ReNcell CX (cell line): Measurements from ENCODE around the genes PLXND1 and PIK3R4.

- PRO-cap = no peak
Measured at GRCh38 chr3:129122647-129122963, 1.0 kb upstream of the RAB43 start.

DNA sequence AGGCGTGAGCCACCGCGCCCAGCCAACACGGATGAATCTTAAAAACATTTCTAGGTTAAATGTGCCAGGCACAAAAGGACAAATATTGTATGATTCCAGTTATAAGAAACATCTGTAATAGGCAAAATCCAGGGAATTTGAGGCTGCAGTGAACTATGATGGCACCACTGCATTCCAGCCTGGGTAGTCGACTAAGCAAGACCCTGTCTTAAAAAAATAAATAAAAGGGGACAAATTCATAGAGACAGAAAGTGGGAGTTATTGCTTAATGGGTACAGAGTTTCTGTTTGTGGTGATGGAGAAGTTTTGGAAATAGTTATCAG lies 27.5 kb upstream of the CNBP start:
- PRO-cap = no peak

GRCh38 chr3:129211606-129212227 lies 28.0 kb upstream of the CNBP start:
- PRO-cap = no peak

GRCh38 chr3:129267742-129268101 lies 10.9 kb upstream of the HMCES start:
- PRO-cap = no peak

GRCh38 chr3:129313305-129314582 lies 2.3 kb downstream of the H1-10 start:
- PRO-cap = no peak

DNA sequence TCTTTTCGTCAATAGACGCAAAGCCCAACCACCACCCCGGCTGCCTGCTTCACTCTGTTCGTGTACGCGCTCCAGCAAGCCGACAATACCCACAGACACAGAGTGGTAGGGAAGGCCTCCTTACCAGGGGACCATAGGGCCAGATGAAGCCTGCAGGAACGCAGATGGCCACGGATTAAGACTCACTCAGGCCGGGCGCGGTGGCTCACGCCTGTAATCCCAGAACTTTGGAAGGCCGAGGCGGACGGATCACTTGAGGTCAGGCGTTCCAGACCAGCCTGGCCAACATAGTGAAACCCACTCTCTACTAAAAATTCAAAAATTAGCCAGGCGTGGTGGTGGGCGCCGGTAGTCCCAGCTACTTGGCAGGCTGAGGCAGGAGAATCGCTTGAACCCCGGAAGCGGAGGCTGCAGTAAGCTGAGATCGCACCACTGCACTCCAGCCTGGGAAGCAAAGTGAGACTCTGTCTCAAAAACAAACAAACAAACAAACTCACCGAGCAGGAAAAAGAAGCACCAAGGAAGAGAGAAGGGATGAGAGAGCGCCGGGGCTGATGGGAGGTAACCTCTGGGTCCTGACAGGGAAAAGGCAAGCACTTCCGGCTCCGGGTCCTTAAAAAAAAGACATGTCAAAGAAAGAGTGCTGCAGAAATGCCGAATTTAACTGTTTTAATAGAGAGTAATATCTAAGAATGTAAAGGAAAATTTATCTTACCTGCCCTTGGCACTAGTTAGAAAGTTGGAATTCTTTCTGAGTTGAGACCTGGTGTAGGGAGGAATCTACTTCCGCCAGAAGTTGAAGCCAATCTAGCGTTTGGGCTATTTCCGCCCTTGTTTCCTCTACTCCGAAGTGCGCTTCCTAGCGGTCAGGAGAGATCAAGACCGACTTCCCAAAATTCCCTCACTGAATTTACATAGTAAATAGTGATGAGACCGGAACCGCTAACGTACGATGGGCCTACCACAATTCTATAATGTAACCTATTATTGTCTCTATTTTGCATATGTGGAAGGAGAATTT lies 29.2 kb downstream of the EFCAB12 start:
- PRO-cap = no peak

GRCh38 chr3:129413554-129414502 lies 14.6 kb downstream of the EFCAB12 start:
- PRO-cap = unidirectional peak, plus-strand start at chr3:129414098; unidirectional peak, plus-strand start at chr3:129414115

DNA sequence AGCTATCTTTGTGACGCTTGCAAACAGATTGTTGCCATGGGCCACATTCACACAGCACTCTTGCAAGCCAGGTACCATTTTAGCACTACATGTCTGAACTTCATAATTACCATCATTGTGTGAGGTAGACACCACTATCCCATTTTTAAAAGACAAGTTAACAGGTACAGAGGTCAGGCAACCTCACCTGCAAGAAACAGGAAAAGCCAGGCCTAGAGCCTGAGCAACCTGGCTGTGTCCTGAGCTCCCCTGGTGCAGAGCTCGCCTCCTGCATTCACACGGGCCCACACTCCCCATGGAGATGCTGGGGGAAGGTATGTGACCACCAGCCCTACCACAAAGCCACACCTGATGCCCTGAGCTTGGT lies 1.1 kb upstream of the EFCAB12 start:
- PRO-cap = no peak

DNA sequence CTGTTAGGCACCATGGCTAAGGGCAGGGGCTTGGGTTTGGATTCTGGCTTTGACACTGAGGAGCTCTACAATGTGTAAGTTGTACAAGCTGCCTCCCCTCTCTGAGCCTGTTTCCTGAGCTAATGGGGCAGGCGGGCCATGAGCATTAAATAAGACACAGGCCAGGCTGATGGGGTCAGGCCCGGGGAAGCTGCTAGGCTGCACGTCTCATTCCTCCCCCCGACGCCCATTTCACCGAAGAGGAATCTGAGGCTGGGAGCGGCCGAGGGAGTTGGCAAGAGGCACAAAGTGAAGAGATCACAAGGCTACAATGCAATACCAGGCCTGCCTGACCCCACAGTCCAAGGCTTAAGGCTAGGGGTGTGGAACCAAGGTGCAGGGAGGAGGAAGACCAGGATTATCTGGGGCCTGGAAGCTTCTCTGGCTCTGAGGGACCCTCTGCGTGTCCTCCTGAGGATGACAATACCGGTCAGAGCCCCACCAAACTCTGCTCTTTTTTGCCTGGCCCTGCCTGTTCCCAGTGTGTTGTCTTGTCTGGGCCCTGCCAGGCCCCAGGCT lies 19.4 kb downstream of the PLXND1 start:
- PRO-cap = no peak

DNA sequence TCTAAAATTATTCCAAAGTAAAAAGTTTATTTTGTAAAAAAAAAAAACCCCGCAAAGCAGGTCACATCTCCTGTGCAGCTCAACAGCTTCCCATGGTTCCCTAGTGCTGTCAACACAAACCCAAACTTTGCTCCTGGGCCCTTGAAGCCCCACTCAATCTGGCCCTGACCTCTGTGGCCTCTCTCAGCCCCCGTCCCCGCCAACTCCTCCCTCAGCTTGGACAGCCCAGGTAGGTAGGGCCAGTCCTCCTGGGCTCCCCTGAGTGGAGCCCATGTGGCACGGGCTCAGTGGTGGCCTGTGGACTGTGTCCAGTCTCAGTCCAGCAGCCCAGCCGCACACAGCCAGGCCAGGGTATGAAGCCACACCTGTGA lies 11.7 kb downstream of the PLXND1 start:
- PRO-cap = no peak

DNA sequence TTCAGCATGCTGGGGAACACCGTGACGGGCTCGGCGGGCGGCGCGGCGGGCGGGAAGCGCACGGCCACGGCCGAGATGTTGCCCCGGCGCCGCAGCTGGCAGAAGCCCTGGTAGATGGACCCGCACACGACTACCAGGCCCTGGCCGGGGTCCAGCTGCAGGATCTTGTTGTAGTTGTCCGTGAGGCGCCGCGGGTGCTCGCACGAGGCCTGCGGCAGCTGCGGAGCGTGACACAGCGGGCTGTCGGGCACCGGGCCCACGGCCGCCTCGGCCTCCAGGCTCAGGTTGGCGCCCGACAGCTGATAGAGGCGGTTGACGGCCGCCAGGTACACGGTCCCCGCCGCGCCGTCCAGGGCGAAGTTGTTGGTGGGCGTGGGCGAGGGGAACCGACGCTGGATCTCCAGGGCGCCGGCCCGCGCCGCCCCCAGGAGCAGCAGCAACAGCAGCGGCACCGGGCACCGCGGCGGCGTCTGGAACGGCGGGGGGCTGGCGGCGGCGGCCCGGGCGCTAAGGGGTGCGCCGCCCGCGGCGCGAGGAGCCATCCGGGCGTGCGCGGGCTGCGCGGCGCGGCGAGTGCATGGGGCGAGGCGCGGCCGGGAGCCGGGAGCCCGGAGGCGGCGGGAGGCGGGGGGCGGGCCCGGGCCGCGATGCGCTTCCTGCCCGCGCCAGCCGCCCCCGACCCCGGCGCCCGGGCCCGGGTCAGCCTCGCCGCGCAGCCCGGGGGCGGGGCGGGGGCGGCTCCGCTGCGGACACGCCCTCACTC lies at the start of gene PLXND1:
Gene PLXND1, minus strand, starts transcription at position 579 of the 763 bp plus-strand sequence.
- PRO-cap = bidirectional peak, plus-strand start outside the sequence, minus-strand start at position 569 of the sequence

GRCh38 chr3:129608560-129609151 lies 2.2 kb upstream of the PLXND1 start:
- PRO-cap = no peak

- PRO-cap = no peak
Measured at GRCh38 chr3:129616664-129617295, 10.3 kb upstream of the PLXND1 start.

DNA sequence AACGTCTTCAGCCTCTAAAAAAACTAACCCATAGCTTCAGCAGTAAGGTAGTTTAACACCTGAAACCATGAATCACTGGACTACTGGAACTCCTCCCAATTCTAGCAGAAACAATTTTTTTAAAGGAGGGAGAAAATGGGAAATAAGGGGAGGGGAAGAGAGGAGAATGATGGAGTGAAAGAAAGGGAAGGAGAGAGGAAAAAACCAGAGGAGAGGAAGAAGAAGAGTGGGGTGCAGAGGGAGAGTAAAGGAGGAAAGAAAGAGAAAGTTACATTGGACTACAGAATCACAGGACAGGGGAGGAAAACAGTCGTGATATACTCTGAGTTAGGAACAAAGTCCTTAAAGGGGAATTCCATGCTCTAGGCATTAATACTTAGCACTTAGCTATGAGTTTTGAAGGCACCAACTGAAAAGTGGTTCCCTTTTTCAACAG lies 67.9 kb upstream of the PLXND1 start:
- PRO-cap = no peak

DNA sequence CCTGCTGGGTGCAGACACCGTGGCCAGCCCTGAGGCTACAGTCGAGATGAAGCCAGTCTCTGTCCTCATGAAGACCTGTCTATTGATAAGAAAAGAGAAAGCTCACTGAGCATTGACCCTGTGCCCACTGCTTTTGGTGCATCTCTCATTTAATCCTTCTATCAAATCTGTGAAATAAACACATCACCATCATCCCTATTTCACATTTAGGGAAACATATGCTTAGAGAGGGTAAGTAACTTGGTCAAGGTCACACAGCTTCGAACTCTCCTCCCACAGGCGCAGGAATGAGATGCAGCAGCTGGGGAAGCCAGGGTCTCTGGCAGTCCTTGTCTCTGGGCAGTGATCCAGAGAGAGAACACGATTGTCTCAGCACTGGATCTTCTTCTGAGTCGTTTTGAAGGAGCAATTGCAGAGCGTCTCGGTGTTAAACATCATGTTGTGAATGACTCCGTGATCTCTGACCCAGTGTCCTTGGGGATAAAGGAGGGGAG lies 41.2 kb downstream of the ALG1L2 start:
- PRO-cap = no peak

DNA sequence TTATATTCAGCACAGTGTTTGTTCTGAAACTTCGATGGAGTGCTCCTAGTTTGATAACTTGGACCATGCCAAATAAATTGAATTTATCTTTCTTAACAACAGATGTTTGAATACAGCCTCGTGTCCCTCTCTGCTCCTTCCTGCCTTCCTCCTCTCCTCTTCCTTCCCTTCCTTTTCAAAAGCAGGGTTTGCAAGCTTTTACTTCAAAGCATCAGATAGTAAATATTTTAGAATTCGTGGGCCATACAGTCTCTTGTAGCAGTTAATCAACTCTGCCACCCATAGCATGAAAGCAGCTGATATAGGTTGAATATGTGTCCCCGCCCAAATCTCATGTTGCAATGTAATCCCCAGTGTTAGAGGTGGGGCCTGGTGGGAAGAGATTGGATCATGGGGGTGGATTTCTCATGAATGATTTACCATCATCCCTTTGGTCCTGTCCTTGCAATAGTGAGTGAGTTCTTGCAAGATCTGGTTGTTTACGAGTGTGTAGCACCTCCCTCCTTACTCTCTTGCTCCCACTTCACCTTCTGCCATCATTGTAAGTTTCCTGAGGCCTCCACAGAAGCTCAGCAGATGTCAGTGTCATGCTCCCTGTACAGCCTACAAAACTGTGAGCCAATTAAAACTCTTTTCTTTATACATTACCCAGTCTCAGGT lies 102.6 kb downstream of the ALG1L2 start:
- PRO-cap = no peak

- PRO-cap = bidirectional peak, plus-strand start at chr3:130747005, minus-strand start at chr3:130746817
Measured at GRCh38 chr3:130746282-130747176, at the start of gene PIK3R4. Gene PIK3R4 (minus strand): TSS chr3:130746829.

DNA sequence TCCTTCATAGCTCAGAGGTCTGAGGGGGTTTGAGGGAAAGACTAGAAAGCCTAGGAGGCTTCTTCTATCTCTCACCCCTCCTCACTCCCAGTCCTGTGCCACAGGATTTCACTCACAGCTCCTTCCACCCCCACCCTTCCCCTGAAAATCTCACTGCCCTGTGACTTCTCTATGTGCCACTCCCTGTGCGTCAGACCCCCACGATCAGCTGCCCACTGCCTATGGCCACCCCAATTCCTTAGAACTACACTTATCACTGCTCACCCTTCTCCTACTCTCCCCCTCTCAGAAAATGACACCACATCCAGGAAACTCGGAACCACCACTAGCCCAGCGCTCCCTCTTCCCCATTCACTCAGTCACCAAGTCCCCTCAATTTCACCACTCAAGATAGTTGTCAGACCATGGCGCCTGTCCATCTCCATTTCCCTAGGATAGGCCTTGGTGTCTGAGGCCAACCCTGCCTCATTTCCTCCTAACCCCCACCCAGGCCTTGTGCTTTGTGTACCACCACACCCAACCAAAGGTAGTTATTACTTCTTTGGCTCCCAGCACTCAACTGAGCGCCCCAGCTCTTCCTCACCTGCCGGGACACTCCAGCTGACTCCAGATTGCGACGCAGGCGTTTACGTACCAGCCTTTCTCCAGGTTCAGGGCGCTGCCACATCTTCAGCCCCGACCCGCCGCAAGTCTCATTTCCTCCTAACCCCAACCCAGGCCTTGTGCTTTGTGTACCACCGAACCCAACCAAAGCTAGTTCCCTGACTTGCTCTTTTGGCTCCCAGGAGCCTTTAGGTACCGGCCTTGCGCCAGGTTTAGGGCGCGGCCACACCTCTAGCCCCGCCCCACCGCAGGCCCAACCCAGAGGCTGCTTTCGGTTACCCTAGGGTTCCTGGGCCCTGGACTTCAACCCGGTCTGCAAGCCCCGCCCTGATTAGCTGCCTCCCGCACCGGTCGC lies 596 bp upstream of the NUDT16 start:
- PRO-cap = bidirectional peak, plus-strand start outside the sequence, minus-strand start at position 762 of the sequence

DNA sequence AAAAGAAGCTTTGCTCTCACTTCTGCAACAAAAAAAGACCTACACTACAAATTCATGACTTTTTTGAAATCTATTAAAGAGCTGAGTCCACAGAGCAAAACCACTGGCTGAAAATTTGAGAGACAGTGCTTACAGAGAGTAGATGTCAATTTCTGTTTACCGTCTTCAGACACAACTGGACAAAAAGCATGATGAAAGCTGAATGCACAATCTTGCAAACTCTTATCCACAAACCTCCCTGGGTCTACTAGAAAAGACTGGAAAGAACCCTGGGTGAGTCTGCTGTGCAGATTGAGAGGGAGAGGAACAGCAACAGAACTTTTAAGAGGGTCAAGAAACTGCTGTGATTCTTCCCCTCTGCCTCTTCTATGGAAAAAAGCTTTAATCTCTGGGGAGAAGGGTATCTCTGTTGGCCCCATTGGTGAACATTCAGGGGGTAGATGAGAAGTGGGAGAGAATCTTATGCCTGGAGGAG lies 2.7 kb downstream of the DNAJC13 start:
- PRO-cap = no peak

DNA sequence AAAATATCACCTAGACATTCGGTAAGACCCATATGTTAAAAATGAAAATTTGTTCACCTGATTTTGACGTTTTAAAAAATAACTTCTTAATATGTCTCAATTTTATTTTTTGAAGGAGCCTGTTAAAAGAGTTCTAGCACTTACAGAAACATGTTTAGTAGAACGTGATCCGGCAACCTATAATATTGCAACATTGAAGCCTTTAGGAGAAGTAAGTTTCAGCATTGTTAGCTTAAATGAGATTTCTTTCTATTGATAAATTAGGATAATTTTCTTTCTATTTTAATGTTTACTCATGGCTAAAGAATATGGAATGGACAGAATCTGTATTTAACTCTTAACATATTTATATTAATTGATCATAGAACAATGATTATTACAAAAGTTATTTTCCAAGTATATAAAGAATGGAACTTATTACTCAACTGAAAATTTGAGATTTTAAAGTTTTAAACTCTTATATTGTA lies 36.2 kb downstream of the DNAJC13 start:
- PRO-cap = no peak